ENCODE measurements around the genes XCL1 and SLC19A2.

DNA sequence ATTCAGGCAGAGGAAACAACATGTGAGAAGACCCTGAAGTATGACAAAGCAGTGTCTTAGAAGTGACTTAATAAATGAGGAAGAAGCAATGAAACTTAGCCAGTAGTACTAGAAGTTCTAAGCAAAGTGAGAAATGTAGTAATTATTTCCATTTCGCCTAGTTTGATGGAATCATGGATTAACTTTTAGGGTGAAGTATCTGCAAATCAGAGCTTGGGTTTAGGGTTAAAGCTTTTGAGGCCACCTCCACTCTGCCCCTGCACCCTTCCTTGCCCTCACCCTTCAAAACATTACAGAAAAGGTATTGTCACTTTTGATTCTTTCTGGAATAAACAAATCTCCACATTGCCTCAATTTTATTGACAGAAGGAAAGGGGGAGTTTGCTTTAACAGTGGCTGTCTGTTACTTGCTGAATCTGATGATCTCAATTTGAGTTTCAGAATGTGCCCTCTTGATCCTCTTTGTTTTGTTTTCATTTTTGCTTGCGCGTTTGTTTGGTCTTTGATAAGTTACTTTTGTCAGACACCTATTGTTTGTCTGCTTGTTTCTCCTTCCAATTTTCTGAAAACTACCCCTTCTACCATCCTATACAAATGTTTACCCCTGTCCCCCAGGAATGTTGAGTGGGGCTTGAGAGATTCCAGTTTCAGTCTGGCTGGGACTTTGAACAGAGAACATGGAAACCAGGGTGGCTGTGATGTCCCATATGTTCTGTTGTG, 11.6 kb upstream of the XCL2 start:
- PRO-cap, result no peak

GRCh38 chr1:168576428-168576863, at the start of gene XCL1:
XCL1 (plus strand) TSS chr1:168576605.
- PRO-cap, result no peak

- PRO-cap, result no peak
These were observed 105.3 kb upstream of the DPT start for GRCh38 chr1:168834281-168834774.

- PRO-cap, result no peak
These were observed 88.5 kb upstream of the ATP1B1 start for GRCh38 chr1:169017922-169018454.

DNA sequence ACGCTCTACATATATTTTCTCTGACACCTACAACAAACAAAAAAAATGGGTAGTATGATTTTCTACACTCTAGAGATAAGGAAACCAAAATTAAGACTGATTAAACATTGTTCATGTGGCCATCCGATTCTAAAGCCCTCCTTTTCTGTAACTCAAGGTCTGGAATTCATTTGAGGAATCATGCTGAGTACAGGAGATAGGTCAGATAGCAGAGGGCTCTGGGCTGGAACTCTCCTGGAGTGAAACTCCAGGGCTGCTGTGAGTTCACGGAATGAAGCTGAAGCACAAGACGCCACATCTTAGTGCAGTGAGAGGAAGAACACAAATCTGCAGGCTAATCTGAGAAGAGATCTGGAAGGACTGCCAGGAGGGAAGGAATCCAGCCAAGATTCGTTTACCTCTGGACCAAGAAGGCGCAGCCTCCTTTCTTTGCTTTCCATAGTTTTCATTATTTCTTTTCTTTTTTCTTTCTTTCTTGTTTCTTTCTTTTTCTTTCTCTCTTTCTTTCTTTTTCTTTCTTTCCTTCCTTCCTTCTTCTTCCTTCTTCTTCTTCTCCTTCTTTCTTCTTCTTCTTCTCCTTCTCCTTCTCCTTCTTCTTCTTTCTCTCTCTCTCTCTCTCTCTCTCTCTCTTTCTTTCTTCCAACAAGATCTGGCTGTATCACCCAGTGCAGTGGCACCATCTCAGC, 74.8 kb upstream of the ATP1B1 start:
- PRO-cap, result no peak

- PRO-cap, result no peak
These were observed 59.8 kb upstream of the ATP1B1 start for GRCh38 chr1:169046709-169047052.

GRCh38 chr1:169060950-169061227, 45.6 kb upstream of the ATP1B1 start:
- PRO-cap, result no peak

- PRO-cap, result no peak
These were observed 18.2 kb downstream of the ATP1B1 start for GRCh38 chr1:169124557-169125302.

DNA sequence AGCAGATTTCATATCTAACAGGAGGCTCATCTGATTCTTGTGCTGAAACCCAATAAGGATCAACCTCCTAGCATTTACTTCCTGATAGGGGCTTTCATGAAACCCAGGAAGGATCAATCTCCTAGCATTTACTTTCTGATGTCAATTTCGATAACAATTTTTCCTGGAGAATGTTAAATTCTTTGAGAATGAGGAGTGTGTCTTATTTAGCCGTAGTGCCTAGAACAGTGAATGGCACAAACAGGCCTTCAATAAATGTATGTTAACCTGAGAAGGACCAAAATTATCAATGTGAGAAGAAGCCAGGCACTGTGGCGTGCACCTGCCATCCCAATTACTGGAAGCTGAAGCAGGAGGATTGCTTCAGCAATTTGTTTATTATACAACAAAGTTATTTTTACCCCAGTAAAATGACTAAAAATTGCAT, 38.0 kb downstream of the ATP1B1 start:
- PRO-cap, result no peak

- PRO-cap, result no peak
These were observed 24.4 kb downstream of the SLC19A2 start for GRCh38 chr1:169461184-169461960.

DNA sequence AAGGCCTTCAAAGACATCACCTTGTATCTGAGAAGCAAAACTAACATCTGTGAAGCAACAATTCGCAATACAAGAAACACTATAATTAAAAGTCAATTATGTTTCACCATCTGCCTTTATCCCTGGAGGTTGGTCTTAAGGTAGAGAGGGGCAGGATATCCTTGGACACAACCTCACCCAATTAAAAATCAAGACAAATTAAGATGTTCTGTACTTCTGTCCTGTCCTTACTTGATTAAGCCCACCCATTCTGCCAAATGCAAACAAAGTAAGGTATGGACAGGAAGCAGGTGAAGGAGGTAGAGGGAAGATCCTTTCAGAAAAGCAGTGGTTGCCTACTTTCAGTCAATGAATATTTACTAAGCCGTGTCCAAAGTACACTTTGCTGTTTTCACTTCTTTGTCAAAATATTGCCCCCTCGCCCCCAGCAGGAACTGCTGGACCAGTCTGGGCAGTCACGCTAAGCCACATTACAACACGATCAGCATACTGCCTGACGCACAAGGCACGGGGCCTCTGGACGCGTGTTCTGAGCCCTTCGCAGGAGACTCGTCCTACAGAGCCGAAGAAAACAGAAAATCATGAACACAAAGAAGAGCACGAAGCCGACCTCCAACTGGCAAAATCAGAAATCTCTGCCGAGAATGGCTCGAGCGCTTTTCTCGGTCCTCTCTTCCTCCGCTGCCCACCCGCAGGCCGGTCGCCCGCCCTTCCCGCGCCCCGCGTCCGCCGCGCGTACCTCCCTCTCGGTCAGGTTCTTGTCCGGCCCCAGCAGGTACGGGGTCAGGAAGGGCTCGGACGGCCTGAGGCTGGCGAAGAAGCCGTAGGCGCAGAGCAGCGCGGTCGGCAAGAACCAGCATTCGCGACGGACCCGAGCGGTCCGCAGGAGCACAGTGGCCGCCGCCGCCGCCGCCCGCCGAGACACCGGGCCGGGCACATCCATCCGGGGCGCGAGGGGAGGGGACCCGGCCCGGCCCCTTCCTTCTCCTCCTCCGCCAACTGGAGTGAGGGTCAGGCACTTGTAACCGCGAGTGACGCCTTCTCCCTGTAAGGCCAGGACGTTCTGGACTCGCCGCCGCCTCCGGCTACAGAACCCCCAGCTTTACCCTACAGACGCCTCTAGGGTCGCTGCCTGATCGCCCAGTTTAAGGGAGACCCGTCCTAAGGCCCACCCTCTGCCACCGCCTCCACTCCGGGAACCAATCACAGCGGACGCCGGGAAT, at the start of gene SLC19A2:
TSS of gene SLC19A2 (minus strand) at position 1,121 of the 1,223 bp plus-strand sequence.
- PRO-cap, result bidirectional peak, plus-strand start at position 470 of the sequence, minus-strand start at position 436 of the sequence; bidirectional peak, plus-strand start outside the sequence, minus-strand start at position 1,104 of the sequence

DNA sequence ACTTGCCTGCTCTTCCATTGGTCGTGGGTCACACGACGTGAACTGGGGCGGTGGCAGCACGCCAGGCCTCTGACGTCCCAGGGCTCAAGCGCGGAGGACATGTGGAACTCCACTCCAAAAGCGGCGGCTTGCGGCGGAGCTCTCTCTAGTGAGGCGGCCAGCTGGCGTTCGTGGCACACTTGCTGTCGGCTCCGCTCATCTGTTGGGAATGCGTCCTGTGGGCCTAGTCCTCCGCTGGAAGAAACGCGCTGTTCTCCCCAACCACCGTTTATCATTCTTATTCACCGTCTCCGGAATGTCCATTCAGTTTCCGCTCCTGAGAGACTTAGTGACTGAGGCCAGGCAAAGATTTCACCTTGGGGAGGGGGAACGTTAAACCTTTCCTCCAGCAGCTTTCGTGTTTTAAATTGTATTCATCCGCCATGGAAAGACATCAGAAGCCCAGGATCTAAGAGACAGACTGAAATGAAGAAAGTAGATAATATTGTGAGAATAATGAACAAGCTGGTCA, 358 bp upstream of the SLC19A2 start:
- PRO-cap, result bidirectional peak, plus-strand start at position 117 of the sequence, minus-strand start outside the sequence

GRCh38 chr1:170234424-170234986, 88.7 kb downstream of the NTMT2 start:
- PRO-cap, result no peak

GRCh38 chr1:170537234-170537639, 5.3 kb downstream of the GORAB start:
- PRO-cap, result no peak

DNA sequence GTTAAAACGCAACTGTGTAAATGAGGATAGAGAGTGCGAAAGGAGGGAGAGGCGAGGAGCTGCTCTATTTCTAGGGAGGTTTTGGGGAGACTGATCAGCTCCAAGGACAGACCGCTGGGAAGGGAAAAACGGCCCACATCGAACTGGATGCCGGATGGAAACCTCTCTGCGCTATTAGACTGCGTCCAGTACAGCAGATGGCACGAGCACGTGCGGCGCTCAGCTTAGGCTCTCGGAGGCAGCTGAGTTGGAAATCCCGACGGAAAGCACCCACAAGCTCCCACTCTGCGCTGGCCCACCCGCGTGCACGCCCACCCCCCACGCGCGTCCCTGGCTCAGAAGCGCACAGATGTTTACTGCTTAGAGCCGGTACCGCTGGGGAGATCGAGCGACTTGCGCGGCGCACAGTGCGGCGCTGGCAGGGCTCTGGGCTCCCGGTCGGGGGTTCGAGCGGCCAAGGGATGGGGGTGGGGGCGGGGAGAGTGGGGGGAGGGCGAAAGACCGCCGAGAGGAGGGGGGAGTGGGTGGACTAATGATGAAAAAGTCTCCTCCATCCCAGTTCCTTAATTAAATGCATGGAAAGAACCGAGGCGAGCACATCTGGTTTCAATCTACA, 2.6 kb upstream of the PRRX1 start:
- PRO-cap, result bidirectional peak, plus-strand start at position 188 of the sequence, minus-strand start at position 168 of the sequence; unidirectional peak, plus-strand start at position 566 of the sequence

DNA sequence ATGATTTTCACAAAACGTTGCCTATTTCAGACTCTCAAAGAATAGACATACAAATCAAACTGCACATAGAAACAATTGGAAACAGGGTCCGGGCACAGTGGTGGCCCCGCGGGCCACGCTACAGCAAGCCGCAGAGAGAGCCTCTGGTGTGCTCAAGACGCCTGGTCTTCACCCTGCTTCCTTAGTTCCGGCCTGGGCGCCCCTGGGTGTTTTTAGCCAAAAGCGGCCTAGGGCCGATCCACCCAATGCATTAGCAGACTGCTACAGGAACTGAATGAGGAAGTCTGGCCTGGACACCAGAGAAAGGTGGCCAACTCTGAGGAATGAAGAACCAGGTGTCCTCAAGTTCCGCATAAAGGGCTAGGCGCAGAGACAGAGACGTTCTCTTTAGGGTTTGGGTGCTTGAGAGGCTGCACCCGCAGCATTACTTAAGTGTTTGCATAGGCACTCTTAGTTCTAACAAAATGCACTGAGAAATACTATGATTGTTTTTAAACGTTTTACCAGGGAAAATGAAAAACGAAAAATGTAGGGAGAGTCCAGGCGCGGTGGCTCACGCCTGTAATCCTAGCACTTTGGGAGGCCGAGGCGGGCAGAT, 1.8 kb downstream of the PRRX1 start:
- PRO-cap, result bidirectional peak, plus-strand start at position 353 of the sequence, minus-strand start at position 183 of the sequence

- PRO-cap, result no peak
These were observed 61.9 kb downstream of the PRRX1 start for GRCh38 chr1:170725876-170726137.

DNA sequence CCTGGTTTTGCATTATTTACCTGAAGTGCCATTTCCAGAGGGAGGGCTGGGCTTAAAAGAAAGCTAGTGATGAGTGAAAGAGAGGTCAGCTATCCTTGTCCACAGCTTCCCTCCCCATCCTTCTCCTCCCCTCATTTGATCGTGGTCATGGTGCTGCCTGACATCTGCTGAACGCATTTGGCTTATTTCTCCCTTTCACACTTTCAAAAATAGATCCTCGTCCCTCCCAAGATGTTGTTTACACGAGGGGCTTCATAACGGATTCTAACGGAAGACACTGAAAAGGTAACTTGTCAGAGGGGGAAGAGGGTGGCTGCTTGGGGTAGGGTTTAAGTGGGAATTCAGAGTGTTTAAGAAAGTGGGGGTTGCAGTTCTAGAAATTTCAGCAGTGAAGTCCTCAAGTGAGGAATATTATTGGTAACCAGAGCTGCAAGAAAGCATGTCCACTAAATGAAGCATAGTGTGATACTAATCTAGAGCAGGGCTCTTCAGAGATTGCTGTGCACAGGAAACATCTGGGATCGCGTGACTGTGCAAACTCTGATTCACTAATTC, 66.2 kb downstream of the PRRX1 start:
- PRO-cap, result no peak

GRCh38 chr1:171112411-171113148, 21.9 kb downstream of the FMO3 start:
- PRO-cap, result no peak

- PRO-cap, result no peak
These were observed 26.2 kb upstream of the FMO1 start for GRCh38 chr1:171221761-171222783.